Thoracic aorta endothelial cell (primary cell): Measurements from ENCODE around the genes EEF1B2, ADAM23, PLEKHM3 and LANCL1.

DNA sequence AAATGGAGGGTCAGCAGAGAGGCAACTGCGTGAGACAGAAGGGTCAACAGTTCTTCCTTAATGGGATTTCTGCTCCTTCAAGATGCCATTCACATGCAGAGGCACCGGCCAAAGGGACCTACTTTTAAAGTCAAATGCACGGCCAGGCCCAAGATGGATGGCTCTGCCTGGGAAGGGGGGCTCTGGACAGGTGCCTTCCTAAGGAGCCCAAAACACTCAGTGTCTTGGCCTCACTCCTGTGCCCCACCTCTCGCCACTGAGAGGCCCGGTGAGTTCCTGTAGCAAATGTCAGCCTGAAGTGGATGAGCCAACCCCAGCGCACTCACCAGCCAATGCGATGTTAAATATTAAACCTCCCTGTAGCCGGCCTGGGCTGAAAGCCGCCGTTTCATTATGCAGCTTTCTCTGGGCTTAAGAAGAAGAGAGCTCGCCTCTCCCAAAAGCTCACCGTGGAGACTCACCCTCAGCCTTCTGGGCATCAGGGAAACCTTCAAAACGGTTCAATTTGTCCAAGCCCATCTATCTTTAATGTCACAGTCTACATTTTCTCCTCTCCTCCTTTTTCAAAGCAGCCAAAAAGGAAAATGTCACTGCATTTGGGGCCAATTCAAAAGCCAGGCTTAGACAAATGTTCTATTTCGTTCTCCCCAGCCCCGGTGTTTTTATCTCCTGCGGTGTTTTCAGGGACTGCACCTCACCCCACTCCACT lies 123.9 kb downstream of the NRP2 start:
- CAGE, long polyA plus RNA: no peak

- CAGE, long polyA plus RNA: no peak
These were observed 156.5 kb downstream of the INO80D start for GRCh38 chr2:205929431-205929896.

GRCh38 chr2:206158856-206159238 lies 397 bp downstream of the NDUFS1 start:
- CAGE, long polyA plus RNA: no peak

DNA sequence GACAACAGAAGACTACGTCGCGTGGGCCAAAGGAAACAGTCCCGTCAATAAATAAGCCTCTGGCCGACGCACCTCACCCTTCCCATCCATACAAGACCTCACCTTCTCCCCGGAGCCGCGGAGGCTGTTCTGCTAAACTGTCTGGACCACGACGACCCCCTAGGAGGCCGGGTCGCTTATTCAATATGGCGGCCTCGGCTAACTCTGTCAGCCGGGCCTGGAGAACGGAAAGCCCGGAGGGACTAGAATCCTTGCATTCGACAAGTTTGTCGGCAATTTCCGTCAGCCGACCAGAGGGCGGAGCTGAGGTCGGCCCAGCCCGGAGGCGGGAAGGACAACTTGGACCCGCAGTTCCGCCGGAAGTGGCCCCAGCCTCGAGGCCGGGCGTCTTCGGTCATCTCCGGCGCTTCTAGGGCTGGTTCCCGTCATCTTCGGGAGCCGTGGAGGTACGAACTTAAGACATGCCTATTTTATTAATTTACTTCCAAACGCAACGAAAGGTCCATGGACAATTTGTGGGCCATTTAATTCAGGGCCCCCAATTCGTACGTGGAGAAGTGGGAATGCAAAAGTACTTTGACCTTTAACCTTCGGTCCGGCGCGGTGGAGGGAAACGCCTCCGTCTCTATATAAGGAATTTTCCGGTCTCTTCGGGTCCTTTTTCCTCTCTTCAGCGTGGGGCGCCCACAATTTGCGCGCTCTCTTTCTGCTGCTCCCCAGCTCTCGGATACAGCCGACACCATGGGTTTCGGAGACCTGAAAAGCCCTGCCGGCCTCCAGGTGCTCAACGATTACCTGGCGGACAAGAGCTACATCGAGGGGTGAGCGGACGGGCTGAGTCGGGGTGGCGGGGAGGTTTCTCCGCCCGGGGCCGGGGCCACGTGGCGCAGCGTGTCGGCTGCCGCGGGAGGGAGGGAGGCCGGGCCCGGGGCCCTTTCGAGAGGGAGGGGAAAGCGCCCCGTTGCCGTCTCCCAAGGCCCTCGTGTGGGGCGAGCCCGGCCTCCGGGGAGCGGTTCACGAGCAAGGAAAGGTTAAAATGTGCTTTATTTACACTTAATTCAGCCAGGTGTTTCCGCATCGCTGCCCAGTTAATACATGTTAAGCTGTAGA lies at the start of gene EEF1B2:
TSS of gene EEF1B2 (plus strand) at position 657 of the 1,110 bp plus-strand sequence.
- CAGE, long polyA plus RNA: no peak

GRCh38 chr2:206443151-206444325 lies at the start of gene ADAM23:
ADAM23 (plus strand) TSS chr2:206443532.
- CAGE, long polyA plus RNA: no peak

GRCh38 chr2:206530585-206531332 lies 87.4 kb downstream of the ADAM23 start:
- CAGE, long polyA plus RNA: no peak

GRCh38 chr2:206699964-206700524 lies 18.2 kb downstream of the DYTN start:
- CAGE, long polyA plus RNA: no peak

DNA sequence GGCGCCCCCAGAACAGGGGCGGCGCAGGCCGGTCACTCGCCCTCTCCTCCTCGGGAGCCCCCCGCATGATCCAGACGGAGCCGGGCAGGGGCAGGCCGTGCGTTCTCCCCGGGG lies 406 bp downstream of the FZD5 start:
- CAGE, long polyA plus RNA: no peak

- CAGE, long polyA plus RNA: no peak
These were observed 57.1 kb upstream of the FZD5 start for GRCh38 chr2:207826854-207827151.

GRCh38 chr2:207885034-207885489 lies 115.4 kb upstream of the FZD5 start:
- CAGE, long polyA plus RNA: no peak

- CAGE, long polyA plus RNA: no peak
These were observed at the start of gene PLEKHM3 for GRCh38 chr2:208024756-208025840. PLEKHM3 (minus strand) TSS chr2:208025527.

GRCh38 chr2:208267546-208268045 lies 1.5 kb downstream of the PIKFYVE start:
- CAGE, long polyA plus RNA: no peak

GRCh38 chr2:208489489-208489932 lies 82.9 kb downstream of the PTH2R start:
- CAGE, long polyA plus RNA: no peak

- CAGE, long polyA plus RNA: no peak
These were observed 201.9 kb downstream of the PTH2R start for GRCh38 chr2:208608529-208608867.

- CAGE, long polyA plus RNA: no peak
These were observed 71.3 kb downstream of the MAP2 start for GRCh38 chr2:209495049-209495565.

DNA sequence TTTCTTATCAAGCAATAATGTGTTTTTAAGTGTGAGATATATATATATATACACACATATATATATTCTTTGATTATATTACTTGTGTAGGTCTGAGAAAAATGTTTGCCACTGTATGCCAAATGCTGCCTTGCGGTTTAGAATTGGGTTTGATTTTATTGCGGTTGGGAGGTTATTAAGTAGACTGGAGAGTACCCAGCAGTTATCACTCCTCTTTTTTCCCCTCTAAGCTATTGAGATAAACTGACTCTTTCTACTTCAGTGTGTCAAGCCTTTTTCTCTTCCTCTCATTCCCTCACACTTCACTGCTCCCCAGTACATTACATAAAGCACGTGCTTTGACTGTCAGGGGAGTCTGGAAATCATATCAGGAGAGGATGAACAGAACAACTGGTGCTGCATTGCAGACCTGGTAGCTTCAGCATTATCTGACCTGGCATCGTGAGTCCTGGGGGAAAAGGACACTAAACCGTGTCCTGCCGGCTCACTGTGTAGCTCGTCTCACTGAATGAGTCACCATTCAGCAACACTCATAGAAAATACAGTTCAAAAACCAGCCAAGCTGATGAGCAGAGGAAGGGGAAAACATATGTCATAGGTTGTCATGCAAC lies 108.6 kb upstream of the UNC80 start:
- CAGE, long polyA plus RNA: no peak

GRCh38 chr2:209940983-209941381 lies 61.5 kb upstream of the RPE start:
- CAGE, long polyA plus RNA: no peak

- CAGE, long polyA plus RNA: no peak
These were observed 9.9 kb downstream of the ACADL start for GRCh38 chr2:210215035-210216034.

- CAGE, long polyA plus RNA: no peak
These were observed 28.0 kb upstream of the ACADL start for GRCh38 chr2:210253272-210253617.

DNA sequence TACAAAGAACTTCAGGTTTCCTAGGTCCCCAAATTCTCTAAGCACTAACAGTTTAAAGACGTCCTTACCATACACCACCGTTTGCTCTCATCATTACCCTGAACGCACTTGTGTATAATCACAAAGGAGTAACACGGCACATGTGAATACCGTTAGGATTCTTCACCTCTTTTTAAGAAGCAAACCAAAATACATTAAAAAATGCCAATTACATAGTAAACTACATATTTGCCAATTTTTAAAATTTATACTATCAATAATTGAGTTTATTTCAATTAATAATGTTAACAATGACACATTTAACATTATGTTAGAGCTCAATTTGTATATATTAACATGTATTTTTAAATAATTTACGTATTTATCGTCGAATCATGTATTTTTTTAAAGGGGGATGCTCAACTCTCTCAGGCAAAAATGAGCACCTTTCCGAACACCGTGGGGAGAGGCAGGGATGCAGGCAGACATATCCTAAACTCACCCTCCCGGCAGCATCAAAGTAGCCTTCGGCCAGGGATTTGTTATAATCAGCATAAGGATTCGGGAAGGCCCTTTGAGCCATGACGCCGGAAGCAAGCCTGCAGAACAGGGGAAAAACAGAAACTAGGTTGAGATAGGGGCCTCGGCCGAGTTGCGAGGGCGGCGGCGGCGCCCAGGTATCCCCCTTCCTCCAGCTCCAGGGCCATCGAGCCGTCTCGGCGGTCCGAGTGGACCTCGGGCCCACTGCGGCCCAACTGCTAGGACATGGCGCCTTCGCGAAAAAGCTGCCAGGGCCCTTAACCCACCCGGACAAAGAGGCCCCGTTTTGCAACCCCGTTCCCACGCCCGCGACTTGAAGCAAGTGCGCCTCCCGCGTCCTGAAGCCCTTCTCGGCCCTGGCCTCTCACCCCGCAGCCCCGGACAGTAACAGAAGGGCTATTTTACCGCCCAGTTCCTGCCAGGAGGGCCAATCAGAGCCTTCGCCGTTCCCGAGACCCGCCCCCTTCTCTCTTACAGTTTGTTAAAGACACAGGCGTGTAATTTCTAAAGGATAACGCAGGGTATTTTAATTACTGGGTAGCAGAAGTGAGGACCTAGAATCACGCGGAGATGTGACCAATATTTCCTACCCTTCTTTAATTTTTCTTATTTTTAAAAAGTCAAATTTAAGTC lies at the start of gene LANCL1:
TSS of gene LANCL1 (minus strand) at position 925 of the 1,152 bp plus-strand sequence.
- CAGE, long polyA plus RNA: no peak